Mesenchymal stem cell of Wharton's jelly (primary cell): ENCODE measurements around a stretch of chr7.

GRCh38 chr7:33043457-33043858 is 19.1 kb downstream of the NT5C3A start:
- CAGE, long polyA plus RNA: no peak

- CAGE, long polyA plus RNA: no peak
Observed at GRCh38 chr7:35185570-35186745, 67.9 kb downstream of the TBX20 start.

- CAGE, long polyA plus RNA: no peak
Observed at GRCh38 chr7:35254632-35255106, 769 bp upstream of the TBX20 start.

- CAGE, long polyA plus RNA: no peak
Observed at GRCh38 chr7:35261341-35262466, 7.8 kb upstream of the TBX20 start.

GRCh38 chr7:35419397-35419756 is 165.5 kb upstream of the TBX20 start:
- CAGE, long polyA plus RNA: no peak

DNA sequence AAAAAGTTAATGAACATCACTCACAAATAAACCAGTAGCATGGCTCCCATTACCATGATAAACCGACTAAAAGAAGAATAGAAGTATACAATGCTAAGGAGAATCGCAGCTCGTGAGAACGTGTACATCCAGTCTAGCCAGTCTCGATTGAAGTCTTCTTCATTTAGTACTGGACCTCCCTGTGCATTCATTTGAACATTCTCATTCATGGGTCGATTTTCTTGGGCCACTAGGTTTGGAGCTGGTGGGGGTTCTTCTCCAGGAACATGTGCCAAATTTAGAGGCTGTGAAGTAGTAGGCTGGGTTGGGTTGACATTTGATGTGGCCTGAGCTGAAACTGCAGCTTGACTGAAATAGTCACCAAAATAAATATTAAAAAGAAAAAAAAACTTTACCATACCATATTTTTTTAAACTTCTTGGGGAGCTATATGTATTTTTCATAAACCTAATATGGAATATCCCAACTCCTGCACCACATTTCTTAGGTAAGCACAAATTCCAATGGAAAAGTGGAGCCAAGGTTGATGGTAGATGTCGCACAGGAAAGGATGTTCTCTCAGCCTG is 59.7 kb downstream of the HERPUD2 start:
- CAGE, long polyA plus RNA: no peak

DNA sequence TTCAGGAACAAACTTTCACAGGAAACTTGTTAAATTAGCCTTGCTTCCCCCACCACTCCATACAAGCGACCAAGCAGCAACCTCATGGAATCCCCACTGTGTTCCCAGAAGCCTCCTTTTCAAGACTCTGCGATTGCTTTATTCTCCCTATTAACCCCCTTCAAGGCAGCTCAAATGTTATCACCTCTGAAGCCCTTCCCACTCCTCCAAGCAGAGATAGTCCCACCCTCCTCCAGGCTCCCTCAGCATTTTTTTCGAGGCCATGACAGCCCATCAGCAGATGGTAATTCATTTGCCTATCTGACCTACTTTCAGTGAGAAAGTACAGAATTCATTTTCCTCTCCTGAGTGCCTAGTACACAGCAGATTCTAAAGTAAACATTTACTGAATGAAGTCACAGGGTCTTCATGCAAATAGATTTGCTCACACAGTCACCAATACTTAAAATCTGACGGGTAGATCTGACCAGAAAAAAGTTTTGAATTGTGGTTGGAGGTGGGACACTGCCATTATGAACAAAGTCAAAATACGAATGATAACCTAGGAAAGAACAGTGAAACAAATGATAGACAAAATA is 47.7 kb downstream of the HERPUD2 start:
- CAGE, long polyA plus RNA: no peak

GRCh38 chr7:35691236-35692464 is 3.3 kb downstream of the HERPUD2 start:
- CAGE, long polyA plus RNA: no peak

GRCh38 chr7:35799700-35800774 is 820 bp upstream of the SEPTIN7 start:
- CAGE, long polyA plus RNA: no peak

GRCh38 chr7:36082039-36082798 is 70.8 kb upstream of the EEPD1 start:
- CAGE, long polyA plus RNA: no peak

DNA sequence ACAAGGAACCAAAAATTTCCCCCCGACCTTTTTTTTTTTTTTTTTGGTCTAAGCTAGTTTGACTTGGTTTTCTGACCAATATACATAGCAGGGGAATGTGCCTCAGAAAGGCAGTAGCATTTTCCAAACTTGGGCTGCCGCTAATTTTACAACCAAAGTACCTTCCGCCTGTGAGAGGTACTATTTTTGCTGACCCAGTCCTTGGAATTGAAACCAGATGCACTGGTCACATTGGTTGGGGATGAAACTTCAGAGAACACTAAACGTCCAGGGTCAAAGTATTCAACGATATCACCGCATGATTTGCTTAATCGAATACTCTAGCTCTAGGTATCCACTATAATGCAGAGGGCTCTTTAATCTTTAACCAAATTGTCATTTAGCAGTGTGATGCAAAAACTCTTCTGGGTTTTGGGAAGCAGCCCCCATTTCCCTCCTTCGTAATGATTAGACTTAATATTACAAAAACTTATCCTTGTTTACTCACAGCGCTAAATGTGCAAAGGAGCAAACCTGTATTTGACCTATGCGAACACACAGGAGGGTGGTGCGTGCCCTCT is 1.1 kb upstream of the EEPD1 start:
- CAGE, long polyA plus RNA: no peak

DNA sequence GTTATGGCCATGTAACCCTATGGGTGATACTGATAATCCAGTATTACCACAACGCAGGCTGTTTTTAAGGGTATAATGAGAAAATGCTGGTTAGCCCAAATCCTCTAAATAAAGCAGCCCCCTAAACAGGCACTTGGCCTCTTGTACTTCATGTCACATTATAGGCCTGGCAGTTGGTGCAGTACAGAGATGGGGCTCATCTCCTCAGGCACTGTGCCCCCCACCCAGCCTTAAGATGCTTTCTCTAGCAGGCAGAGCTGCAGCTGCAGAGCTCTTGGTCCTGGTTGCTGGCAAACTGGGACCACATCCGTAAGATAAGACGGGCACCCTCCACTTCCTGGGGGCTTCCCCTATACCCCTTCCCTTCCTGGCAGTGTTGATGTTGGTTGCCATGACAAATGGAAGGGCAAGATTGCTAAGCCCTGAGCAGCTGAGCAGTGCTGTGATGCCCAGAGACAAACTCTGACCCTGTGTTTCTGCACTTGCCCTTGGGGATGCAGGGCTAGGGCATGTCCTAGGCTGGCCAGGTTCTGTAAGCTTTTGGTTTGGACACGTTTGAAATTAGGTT is 80.9 kb downstream of the MATCAP2 start:
- CAGE, long polyA plus RNA: no peak

- CAGE, long polyA plus RNA: no peak
Observed at GRCh38 chr7:36301879-36302645, 65.0 kb downstream of the MATCAP2 start.

DNA sequence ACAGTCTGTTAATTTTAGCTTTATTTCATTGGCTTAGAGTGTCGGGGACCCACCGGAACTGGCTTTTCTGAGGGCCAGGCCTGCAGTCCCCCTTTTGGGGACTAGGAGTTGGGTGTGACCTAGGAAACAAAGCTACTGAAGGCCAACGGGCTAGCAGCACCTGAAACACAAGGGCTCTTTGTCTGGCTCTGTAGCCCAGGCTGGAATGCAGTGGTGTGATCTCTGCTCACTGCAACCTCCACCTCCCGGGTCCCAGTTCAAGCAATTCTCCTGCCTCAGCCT is 820 bp upstream of the ANLN start:
- CAGE, long polyA plus RNA: no peak

DNA sequence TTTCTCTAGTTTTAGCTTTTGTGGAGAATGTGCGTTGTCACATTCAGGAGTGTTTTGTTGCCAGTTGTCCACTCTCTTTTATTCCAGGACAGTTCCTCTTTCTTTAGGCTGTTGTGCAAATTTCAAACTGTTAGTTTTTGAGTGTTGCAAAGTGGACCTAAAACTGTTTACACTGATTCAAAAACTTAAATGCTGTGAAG is 1.0 kb downstream of the ANLN start:
- CAGE, long polyA plus RNA: no peak

GRCh38 chr7:36405971-36406770 is 16.5 kb downstream of the ANLN start:
- CAGE, long polyA plus RNA: no peak

DNA sequence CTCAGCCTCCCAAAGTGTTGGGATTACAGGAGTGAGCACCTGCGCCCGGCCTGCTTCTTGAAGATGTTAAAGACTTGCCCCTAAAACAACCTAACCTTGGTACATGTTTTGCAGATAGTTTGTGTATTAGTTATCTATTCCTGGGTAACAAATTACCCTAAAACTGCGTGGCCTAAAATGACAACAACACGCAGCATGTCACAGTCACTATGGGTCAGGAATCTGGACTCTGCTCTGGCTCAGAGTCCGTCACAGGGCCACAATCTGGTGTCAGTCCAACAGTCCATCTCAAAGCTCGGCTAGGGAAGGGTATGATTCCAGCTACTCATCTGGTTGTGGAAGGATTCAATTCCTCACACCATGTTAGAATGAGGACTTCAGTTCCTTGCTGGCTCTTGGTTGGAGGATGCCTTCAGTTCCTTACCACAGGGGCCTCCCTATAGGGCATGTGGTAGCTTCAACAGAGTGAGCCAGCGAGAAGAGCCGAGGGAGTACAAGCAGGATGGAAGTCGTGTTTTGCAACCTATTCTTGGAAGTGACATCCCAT is 71.2 kb downstream of the ANLN start:
- CAGE, long polyA plus RNA: no peak

- CAGE, long polyA plus RNA: no peak
Observed at GRCh38 chr7:36677835-36678277, 46.4 kb downstream of the AOAH start.

DNA sequence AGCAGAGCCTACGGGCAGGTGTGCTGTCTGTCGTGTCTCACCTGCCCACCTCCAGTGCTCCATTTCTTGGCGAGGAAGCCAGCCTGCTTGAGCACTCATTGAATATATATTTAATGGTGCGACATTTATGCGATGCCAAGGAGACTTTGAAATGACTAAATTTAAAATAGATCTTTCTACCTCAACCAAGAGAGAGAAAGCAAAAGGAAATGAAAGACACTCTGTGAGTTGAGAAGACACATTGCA is 53.5 kb upstream of the AOAH start:
- CAGE, long polyA plus RNA: no peak

GRCh38 chr7:36784789-36785665 is 60.7 kb upstream of the AOAH start:
- CAGE, long polyA plus RNA: no peak